Kidney epithelial cell (primary cell): ENCODE data around the gene GSS.

GRCh38 chr20:33994260-33994870 is 654 bp downstream of the RALY start:
- RAMPAGE, long total RNA = no peak
- RRBS = 2% methylated on average over 8 of the region's 55 CpGs

- RAMPAGE, long total RNA = no peak
- RRBS = no CpG with 5 or more reads among the region's 7 CpGs
Measured at GRCh38 chr20:34280484-34281098, 22.6 kb downstream of the AHCY start.

DNA sequence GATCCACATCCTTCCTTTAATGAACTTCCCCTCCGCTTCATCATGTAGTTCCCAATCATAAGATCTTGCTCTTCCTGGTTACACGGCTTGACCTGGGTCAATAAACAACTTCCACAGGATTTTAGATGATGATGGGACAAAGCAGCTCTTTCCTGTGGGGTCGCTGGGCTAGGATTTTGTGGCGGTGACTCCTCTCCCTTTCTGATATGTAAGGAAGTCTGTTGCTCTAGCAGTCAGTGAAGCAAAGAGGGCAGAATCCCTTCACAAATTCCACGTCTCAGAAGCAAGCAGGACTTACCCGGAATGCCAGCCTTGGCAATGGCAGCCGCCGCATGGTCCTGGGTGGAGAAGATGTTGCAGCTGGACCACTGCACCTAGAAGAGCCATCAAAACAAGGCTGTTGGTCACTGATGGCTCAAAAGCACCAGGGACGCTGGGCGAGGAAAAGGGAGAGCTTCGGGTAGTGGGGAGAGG is 9.3 kb downstream of the AHCY start:
- RAMPAGE, long total RNA = no peak
- RRBS = no CpG with 5 or more reads among the region's 11 CpGs

DNA sequence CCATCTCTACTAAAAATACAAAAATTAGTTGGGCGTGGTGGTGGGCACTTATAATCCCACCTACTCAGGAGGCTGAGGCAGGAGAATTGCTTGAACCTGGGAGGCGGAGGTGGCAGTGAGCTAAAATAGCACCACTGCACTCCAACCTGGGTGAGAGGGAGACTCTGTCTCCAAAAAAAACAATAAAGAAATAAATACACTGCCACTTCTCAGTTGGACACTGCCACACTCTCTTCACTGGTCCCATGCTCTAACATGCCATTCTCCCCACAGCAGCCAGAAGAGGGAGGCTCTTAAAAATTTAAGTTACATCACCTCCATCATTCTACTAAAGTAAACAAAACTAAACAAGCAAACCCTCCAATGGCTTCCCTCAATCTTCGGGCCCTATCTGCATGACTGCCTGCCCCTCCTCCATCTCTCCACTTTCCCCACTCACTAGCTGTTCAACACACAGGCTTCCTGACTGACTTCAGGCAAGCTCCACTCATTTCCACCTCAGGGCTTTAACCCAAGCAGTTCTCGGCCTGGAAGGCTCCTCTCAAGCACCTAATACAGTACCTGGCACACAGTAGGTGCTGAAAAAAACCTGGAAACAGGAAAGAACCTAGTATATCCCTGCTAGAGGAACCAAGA is 3.0 kb downstream of the AHCY start:
- RAMPAGE, long total RNA = no peak
- RRBS = no CpG with 5 or more reads among the region's 4 CpGs

DNA sequence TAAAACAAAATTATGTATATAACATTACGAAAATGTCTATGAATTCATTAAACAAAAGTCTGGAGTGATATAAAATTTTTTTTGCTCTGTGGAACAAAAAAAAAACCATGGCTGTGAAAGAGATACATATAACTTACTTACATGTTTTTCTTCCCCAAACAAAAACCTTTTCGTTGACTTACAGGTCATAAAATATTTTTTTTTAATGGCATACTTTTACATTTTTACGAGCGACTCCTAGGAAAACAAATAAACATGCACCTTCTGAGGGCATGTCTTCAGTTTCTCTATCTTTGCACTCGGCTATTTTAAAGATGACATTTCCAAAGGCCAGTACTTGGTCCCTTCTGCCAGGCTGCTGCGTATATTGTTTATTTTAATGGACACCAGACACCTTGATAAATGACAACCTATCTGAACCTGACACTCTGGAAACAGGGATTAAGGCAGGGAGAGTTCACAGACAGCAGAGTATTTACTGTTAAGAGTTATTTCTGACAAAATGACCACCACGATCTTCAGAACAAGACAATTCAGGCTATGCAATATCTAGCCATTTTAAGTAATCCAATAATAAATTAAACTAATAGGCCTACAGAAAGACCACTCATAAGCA is 49.4 kb downstream of the PIGU start:
- RAMPAGE, long total RNA = no peak
- RRBS = no CpG with 5 or more reads among the region's 7 CpGs

DNA sequence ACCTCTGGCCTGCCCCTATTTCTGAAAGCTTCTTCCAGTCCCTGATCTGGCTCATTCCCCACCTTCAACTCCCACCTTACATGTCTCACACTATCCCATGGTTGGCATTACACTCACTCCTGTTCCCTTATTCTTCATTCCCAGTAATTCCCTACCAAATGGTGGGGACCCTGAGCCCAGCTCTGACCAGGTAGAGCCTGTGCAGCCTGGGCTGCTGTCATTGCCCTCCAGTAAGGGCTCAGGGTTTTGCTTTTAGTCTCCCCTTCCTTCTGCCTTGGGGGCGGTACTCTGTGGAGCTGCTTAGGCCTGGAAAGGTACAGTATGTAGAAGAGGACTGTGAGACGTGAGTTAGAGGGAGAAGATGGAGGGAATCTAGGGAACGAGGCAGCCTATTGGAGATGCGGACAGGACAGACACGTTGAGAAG is 6.5 kb downstream of the TP53INP2 start:
- RAMPAGE, long total RNA = no peak
- RRBS = no CpG with 5 or more reads among the region's 5 CpGs

- RAMPAGE, long total RNA = no peak
- RRBS = no CpG with 5 or more reads among the region's 3 CpGs
Measured at GRCh38 chr20:34731975-34732718, 28.0 kb downstream of the TP53INP2 start.

GRCh38 chr20:34740636-34741682 is 36.8 kb downstream of the TP53INP2 start:
- RAMPAGE, long total RNA = no peak
- RRBS = no CpG with 5 or more reads among the region's 12 CpGs

GRCh38 chr20:34804913-34805530 is 20.4 kb downstream of the NCOA6 start:
- RAMPAGE, long total RNA = no peak
- RRBS = no CpG with 5 or more reads among the region's 6 CpGs

GRCh38 chr20:34916825-34917294 is 38.7 kb downstream of the GSS start:
- RAMPAGE, long total RNA = no peak
- RRBS = no CpG with 5 or more reads among the region's 1 CpG

- RAMPAGE, long total RNA = start-site peak on the minus strand at chr20:34955745-34955796, 717 and 566 reads in 2 replicates
- RRBS = 1% methylated on average over 29 of the region's 66 CpGs
Measured at GRCh38 chr20:34955235-34956329, at the start of gene GSS. Gene GSS (minus strand): TSS chr20:34955806.

DNA sequence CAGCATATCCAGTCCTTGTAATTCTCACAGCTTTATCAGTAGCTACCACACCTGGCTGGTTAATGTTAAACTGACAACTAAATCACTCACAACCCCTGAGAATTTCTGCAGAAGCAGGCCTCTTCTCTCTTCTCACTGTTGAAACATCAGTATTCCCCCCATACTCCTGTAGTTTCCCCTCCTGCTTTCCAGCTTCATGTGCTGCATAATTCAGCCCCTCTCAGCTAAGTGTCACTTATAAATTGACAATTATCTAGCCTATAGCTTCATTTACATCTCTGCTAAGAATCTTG is 53.2 kb downstream of the TRPC4AP start:
- RAMPAGE, long total RNA = no peak

GRCh38 chr20:35117849-35118402 is 25.3 kb upstream of the TRPC4AP start:
- RAMPAGE, long total RNA = no peak
- RRBS = no CpG with 5 or more reads among the region's 3 CpGs

GRCh38 chr20:35270200-35270497 is 7.8 kb downstream of the MMP24OS start:
- RAMPAGE, long total RNA = no peak
- RRBS = no CpG with 5 or more reads among the region's 7 CpGs

GRCh38 chr20:35434409-35434729 is 3.7 kb downstream of the GDF5 start:
- RAMPAGE, long total RNA = no peak
- RRBS = 88% methylated on average over 5 of the region's 27 CpGs

GRCh38 chr20:35465862-35466362 is 10.5 kb downstream of the CEP250 start:
- RAMPAGE, long total RNA = no peak
- RRBS = no CpG with 5 or more reads among the region's 6 CpGs

GRCh38 chr20:35497688-35498413 is 31.6 kb downstream of the C20orf173 start:
- RAMPAGE, long total RNA = no peak
- RRBS = no CpG with 5 or more reads among the region's 12 CpGs

GRCh38 chr20:35507591-35508209 is 21.8 kb downstream of the C20orf173 start:
- RAMPAGE, long total RNA = no peak
- RRBS = no CpG with 5 or more reads among the region's 7 CpGs

- RAMPAGE, long total RNA = no peak
- RRBS = no CpG with 5 or more reads among the region's 5 CpGs
Measured at GRCh38 chr20:35604972-35605535, 10.6 kb upstream of the SPAG4 start.

- RAMPAGE, long total RNA = no peak
- RRBS = no CpG with 5 or more reads among the region's 17 CpGs
Measured at GRCh38 chr20:35616349-35616720, 706 bp downstream of the SPAG4 start.